Psoas muscle (tissue), 2 donors: Measurements from ENCODE around the gene CDH12.

- PRO-cap, 2 experiments, result no peak in any of the 2 experiments
Measured at GRCh38 chr5:16483311-16483849, 17.8 kb upstream of the ZNF622 start.

DNA sequence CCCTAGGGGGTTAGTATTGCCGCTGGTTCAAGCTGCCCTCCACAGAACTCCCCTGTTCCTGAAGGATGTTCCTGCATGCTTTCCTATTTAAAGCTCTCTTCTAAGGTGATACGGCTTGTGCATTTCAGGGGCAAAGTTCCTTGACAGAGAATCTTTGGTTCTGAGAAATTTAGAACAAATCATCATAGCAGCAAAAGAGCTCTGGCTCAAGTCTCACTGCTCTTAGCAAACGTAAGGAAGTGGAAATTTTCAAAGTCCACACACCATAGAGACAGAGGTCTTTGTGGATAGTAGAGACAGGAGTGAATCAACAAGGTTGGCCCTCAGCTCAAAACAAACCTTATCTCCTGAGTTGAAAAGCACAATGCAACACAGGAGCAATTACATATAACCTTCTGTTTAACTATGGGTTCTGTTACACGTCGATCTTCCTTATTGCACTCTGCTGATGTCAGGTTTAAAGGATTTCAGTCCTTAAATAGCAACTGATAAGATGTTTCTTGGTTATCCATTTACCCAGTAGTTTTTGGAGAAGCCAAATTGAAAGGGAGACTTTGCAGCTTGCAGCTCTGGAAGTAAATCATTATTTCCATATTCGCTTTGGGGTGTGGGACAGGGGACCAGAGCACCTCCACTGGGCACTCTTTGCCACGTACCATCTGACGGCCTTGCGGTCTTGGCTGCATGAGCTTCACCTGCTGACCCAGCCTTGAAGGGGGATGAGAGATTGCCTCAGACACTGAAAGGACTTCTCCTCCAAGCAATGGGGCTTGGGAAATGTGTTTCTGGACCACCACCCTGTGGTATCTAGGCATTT lies 55.9 kb upstream of the ZNF622 start:
- PRO-cap, 2 experiments, result no peak in any of the 2 experiments

GRCh38 chr5:16528248-16528727 lies 62.7 kb upstream of the ZNF622 start:
- PRO-cap, 2 experiments, result peak in 1 of 2 experiments; most common plus-strand start chr5:16528486 (in 1)

- PRO-cap, 2 experiments, result peak in 1 of 2 experiments; most common plus-strand start chr5:16550120 (in 1); most common minus-strand start chr5:16549949 (in 1)
Measured at GRCh38 chr5:16549698-16551108, 66.6 kb downstream of the RETREG1 start.

DNA sequence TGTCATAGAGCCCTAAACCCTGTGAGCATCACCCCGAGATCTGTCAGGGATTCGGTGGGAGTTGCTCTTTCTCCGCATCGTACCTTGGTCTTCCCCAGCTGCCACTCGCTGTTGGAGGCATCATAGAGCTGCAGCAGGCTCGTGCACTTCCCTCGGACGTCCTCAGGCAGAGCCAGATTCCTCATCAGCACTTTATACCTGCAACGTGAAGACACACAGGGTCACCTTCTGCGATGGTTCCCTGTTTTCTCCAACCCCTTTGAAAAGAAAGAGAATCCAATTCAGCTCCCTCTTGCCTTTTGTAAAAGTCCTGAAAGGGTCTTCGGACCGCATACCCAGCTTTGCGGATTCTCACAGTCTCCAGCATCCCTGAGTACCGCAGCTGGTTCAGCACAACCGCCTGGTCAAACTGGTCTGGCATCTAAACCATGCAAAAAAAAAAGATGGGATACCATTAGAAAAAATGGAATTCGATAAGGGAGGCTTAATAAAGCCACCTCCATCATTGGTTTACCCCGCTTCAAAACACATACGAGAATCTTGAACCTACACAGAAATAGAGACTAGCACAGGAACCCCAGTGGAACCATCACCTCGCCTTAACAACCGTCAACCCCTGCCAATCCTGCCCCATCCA lies 94.1 kb upstream of the RETREG1 start:
- PRO-cap, 2 experiments, result no peak in any of the 2 experiments

- PRO-cap, 2 experiments, result no peak in any of the 2 experiments
Measured at GRCh38 chr5:16735582-16736983, 119.3 kb upstream of the RETREG1 start.

GRCh38 chr5:16749580-16750068 lies 132.8 kb upstream of the RETREG1 start:
- PRO-cap, 2 experiments, result no peak in any of the 2 experiments

DNA sequence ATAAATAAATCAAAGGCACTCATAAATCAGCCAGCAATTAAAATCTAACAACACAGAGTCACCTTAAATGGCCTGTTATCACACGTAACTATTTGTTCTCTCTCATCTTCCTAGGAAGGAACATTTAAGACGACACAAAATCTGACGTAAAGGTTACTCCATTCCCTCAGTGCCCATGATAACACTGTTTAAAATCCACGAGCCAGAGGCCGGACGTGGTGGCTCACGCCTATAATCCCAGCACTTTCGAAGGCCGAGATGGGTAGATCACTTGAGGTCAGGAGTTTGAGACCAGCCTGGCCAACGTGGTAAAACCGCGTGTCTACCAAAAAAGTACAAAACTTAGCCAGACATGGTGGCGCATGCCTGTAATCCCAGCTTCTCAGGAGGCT lies 56.4 kb downstream of the MYO10 start:
- PRO-cap, 2 experiments, result no peak in any of the 2 experiments

DNA sequence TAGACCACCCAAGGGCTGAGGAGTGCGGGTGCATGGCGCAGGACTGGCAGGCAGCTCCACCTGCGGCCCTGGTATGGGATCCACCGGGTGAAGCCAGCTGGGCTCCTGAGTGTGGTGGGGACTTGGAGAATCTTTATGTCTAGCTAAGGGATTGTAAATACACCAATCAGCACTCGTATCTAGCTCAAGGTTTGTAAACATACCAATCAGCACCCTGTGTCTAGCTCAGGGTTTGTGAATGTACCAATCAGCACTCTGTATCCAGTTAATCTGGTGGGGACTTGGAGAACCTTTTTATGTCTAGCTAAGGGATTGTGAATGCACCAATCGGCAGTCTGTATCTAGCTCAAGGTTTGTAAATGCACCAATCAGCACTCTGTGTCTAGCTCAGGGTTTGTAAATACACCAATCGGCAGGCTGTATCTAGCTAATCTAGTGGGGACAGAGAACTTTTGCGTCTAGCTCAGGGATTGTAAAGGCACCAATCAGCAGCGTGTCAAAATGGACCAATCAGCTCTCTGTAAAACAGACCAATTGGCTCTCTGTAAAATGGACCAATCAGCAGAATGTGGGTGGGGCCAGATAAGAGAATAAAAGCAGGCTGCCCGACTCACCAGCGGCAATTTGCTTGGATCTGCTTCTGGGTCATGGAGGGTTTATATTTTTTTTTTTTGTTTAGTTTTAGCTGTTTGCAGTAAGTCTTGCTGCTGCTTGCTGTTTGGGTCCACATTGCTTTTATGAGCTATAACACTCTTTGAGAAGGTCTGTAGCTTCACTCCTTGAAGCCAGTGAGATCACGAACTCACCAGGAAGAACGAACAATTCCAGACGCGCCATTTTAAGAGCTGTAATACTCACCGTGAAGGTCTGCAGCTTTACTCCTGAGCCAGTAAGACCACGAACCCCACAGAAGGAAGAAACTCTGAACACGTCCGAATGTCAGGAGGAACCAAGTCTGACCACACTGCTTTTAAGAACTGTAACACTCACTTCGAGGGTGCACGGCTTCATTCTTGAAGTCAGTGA lies 126.8 kb upstream of the MYO10 start:
- PRO-cap, 2 experiments, result no peak in any of the 2 experiments

DNA sequence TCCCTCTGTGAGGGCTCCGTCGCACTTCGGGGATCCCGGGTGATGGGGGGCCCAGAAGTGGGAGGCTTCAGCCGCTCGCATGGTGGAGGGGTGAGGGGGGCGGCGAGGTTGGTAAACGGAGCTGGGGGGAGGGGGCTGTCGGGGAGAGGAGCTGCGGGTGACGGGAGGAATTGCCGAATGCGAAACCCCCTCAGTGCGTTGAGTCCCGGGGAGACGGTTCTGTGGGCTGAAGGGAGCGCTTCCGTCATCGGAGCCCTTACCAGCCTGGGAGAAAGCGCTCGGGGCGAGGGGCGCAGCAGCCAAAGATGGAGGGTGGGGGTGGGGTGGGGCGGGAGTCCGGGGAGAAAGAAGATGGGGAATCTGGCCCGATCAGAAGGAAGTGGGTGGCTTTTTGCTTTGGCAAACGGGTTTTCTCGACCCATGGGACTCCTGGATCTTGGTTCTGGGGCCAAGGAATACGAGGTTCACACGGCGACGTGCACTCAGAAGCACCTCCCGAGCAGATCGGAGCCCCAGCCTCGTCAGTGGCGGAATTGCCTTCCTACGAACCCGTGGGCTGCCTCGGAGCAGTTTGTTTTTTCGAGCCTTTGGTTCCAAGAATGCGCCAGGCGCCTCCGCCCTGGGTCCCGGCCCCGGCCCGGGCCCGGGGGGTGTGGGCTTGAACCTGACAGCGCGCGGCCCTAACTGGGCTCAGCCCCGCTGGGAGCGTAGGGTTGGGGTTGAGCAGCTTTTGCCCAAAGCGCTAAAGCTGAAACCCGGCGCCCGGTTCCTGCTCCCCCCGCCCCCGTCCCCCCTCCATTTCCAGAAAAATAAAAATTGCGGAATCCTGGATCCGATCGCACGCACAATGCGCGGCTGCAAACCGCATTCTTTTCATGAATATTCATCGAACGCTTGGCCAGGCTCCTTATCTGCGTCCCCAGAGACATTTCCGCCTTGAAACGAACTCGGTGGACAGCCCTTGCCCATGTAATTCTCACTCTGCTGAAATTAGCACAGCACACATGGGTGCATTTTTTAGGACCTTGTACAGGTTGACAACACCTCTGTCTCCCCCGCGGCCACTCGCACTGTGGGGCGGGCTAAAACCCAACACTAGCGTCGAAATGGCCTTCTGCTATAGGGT lies 895 bp downstream of the BASP1 start:
- PRO-cap, 2 experiments, result no peak in any of the 2 experiments

GRCh38 chr5:17222533-17223114 lies 5.2 kb downstream of the BASP1 start:
- PRO-cap, 2 experiments, result no peak in any of the 2 experiments

GRCh38 chr5:17305839-17306673 lies 88.6 kb downstream of the BASP1 start:
- PRO-cap, 2 experiments, result no peak in any of the 2 experiments

GRCh38 chr5:19142193-19142708 lies 845.7 kb downstream of the CDH18 start:
- PRO-cap, 2 experiments, result no peak in any of the 2 experiments

DNA sequence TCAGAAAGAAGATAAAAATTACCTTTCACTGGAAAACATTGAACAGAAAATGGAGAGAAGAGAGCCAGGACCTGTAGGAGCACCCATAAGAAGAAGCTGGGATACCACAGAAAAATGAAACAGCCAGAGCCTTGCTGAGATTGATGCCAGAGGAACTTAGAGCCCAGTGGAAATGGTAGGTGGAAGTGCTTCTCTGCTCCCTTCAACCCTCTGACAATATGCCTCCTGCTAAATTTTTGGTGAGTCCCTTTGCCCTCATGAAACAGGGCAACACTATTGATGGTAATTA lies 803.9 kb downstream of the CDH18 start:
- PRO-cap, 2 experiments, result no peak in any of the 2 experiments

- PRO-cap, 2 experiments, result no peak in any of the 2 experiments
Measured at GRCh38 chr5:19403272-19403594, 584.8 kb downstream of the CDH18 start.

DNA sequence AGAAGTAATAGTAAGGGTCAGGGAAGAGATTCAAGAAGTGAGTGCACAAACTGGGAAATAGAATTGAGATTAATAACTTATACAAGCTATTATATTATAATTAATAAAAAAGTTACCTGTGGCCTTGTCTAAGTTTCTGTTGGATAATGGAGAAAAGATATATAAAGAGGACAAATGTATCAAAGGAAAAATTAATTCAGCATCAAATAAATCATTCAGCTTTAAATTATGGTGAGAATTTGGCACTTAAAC lies 321.3 kb downstream of the CDH18 start:
- PRO-cap, 2 experiments, result no peak in any of the 2 experiments

- PRO-cap, 2 experiments, result no peak in any of the 2 experiments
Measured at GRCh38 chr5:20616131-20616676, 628.2 kb upstream of the CDH18 start.

DNA sequence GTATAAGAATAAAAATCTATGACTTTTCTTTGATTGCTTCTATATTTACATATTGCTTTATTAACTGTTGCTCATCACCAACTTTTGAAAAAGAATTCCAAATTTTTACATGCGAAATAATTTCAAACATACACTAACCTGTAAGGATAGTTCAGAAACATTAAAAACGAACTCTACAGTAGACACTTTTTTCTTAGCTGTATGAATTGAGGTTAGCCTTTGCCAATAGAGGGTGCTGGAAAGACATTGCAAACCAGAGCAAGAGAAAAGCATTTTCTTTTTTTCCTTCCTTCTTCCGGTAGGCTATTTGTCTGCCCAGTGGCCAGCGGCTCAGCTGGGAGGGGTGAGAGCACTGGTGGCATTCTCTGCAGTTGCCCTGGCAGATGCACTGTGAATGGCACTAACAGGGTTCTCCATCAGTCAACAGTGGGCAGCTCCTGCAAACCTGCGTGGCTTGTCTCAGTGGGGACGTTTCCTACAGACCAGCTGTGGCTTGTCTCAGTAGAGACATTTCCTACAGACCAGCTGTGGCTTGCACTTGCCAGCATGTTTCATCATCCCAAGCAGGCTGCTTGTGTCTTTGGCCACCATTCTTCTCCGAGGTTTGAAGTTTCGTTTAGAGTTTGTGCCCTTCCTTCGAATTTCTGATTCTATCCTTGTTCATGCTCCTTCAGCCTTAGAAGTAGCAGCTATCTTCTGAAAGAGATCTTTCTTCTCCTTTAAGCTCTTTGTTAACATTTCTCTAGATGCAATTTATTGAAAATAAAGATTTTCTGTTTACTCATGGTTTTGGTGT lies 984.5 kb upstream of the CDH18 start:
- PRO-cap, 2 experiments, result no peak in any of the 2 experiments

DNA sequence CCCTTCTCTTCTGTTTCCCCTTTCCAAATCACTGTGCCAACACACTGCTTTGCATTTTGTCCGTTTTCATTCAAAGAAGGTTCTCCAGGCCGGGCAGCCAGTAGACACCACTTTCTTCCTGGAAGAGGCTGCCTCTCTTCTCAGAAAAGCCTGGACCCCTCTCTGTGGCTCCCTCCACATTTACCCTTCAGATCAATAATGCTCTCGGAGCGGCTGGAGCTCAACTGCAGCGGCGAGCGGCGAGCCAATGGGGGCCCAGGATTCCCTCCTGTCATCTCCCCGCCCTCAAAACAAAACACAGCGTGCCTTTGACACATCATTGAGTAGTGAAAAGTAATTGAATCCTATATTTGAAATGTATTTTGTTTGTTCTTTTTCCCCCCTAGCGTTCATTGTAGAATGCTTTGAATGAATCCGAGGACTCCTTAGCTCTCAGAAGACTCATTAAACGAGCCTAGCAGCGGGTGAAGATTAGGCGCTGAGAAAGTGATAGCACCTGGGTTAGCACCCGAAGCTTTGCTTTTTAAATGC lies at the start of gene CDH12:
Gene CDH12 (minus strand): TSS at position 200 of the 531 bp plus-strand sequence.
- PRO-cap, 2 experiments, result no peak in any of the 2 experiments

DNA sequence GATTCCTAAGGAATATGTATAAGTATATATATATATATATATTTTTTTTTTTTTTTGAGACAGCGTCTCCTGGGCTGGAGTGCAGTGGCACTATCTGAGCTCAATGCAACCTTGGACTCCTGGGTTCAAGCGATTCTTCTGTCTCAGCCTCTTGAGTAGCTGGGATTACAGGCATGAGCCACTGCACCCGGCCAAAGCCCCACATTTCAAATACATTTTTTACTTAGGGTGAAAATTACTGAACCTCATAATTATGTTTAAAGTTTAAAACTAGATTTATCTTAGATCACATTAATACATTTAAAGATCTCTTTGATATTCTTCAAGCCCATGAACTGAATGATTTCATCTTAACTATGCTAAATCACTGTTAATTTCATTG lies 377.3 kb downstream of the PRDM9 start:
- PRO-cap, 2 experiments, result no peak in any of the 2 experiments